ENCODE measurements around a stretch of chr10.

DNA sequence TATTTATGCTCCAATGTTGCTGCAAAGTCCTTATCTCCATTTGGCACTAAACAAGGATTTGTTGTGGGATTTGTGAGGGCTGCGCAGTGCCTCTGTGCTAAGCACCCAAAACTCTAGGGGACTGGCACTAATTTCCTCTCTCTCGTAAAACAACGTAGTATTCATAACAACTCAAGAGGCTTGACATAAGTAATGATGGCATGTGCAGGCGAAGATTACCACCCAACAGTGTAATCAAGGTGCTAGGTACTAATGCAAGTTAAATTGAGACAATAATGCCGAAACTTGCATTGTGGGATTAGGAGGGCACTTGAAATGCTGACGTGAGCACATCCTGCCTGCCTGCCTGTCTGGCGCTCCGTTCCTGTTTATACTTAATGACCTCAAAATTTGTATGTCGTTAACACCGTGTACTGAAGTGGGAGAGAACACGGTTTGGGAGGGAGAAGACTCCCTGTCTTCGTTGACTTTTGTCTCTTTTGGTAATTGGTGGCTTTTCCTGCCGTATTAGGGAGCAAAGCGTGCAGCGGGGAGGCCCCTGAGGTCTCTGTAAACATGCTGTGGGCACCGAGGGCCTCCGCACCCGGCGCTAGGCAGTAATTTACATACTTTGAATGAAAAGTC is 139.0 kb downstream of the MGMT start:
- PRO-cap: no peak

- PRO-cap: no peak
These were observed 243.1 kb downstream of the MGMT start for GRCh38 chr10:129710235-129710458.

- PRO-cap: no peak
These were observed 186.5 kb downstream of the EBF3 start for GRCh38 chr10:129777577-129777987.

- PRO-cap: no peak
These were observed 165.1 kb downstream of the GLRX3 start for GRCh38 chr10:130300934-130302115.

DNA sequence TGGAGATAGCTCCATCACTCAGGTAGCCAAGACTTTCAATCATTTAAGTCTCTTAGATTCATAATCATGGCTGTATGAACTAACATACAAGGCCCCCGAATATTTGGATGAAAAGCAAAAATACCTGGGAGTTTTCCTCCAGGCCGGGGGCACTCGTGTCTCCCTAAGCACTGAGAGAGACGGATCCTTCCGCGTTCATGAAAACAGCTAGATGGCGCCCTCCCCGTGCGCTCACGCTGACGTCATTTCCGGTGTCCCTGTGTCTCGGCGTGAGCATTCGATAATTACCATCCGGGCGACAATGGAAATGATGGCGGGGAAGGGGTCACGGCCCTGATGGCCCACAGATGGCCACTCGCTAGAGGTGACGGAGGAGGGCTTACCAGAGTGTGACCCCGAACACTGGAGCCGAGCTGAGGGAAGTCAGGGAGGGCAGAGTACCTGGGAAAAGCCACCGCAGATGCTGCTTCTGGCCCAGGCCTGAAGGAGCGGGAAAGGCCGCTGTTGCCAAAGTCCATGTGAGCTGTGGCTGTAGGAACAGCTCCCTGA is 223.0 kb downstream of the TCERG1L start:
- PRO-cap: no peak

DNA sequence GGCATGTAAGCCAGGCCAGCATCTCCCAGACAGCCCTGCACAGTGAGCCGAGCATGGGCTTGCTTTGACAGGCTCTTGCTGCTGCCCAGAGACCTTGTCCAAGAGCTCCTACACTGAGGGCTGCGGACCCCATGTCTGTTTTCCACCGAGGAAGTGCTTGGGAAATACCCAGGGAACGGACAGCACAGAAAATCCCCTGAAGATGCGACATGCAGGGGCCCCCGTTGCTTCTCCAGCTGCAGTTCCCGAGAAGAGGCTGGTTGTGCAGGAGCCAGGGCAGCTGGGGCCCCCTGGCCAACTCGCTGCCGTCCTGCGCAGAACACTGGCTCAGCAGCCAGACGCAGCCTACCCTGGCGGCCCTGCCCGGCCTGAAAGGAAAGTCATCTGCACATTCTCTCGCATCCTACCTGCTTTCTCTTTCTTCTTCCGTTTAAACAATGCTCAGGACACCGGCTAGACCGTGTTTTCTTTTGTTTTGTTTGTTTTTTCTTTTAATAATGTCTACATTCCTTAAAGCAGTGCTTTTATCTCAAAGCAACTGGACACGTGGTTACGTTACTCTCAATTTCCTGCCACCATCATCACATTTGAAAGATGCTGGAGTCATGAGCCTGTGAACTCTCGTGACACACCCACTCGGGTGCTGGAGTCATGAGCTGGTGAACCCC is 156.9 kb upstream of the PPP2R2D start:
- PRO-cap: no peak

- PRO-cap: no peak
These were observed 5.2 kb downstream of the PPP2R2D start for GRCh38 chr10:131905969-131906482.

GRCh38 chr10:131907670-131908178 is 6.9 kb downstream of the PPP2R2D start:
- PRO-cap: no peak

GRCh38 chr10:131916167-131917199 is 15.7 kb downstream of the PPP2R2D start:
- PRO-cap: no peak

GRCh38 chr10:131961606-131962512 is 19.9 kb downstream of the BNIP3 start:
- PRO-cap: no peak

- PRO-cap: no peak
These were observed 28.9 kb upstream of the JAKMIP3 start for GRCh38 chr10:132036869-132037176.

DNA sequence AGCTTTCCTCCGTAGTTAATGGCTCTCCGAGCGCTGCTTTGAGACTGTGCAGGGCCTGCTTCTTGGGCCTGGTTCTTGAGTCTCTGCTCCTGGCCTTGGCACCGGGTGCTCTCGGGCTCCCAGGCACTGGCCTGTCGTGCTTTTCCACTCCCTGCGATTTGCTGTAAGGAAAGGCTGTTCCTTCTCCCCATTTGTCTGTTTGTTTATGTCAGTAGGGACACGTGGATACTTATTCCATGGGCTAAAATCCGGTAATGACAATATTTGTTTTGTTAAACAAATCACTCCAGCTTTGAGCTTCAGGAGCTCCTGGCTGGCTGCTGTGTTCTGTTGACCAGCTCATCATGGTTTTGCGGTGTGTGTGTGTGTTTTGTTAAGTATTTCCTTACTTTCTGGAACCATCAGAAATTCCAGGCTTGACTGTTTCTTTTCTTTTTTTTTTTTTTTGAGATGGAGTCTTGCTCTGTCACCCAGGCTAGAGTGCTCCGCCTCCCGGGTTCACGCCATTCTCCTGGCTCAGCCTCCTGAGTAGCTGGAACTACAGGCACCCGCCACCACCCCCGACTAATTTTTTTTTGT is 17.4 kb upstream of the JAKMIP3 start:
- PRO-cap: no peak

DNA sequence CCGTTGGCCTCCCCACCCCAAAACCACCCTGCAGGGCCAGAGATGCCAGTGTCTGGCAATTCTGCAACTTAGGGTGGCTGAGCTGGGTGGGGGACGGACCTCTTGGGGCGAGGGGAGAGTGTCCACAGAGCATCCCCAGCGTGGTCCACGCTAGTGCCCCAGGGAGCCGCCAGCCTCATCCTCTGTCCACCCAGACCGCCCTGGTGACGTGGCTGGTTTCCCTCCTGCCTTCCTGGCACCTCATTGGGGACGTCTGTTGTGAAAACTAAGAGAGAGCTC is 44.0 kb upstream of the DPYSL4 start:
- PRO-cap: no peak

GRCh38 chr10:132154012-132154367 is 32.8 kb upstream of the DPYSL4 start:
- PRO-cap: no peak

DNA sequence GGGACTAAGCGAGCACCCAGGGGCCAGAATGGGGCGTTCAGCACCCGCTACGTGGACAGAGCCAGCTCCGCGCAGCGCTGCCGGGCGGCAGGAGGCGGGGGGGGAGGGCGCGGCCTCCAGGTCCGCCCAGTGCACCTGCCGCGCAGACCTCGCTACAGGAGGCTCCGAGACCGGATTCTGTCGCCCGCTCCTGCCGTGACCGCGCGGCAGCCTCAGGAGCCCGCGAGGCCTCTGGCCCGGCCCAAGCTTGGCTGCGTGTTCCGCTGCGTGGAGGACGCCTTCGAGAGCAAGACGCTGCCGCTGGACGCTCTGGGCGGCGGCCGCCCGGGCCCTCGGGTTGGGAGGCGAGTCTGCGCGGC is 1.1 kb upstream of the DPYSL4 start:
- PRO-cap: no peak

DNA sequence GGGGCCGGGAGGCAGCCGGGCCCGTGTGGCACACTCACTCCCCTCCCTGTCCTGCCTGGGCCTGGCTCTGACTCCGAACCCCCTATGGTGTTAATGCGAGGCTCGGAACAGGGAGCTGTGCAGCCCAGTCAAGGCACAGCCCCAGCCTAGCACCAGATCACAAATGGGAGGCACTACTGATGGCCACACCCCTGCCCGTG is 36.9 kb downstream of the DPYSL4 start:
- PRO-cap: no peak

GRCh38 chr10:132311223-132311695 is 3.5 kb upstream of the STK32C start:
- PRO-cap: no peak

- PRO-cap: no peak
These were observed 10.5 kb downstream of the PWWP2B start for GRCh38 chr10:132407061-132408247.

DNA sequence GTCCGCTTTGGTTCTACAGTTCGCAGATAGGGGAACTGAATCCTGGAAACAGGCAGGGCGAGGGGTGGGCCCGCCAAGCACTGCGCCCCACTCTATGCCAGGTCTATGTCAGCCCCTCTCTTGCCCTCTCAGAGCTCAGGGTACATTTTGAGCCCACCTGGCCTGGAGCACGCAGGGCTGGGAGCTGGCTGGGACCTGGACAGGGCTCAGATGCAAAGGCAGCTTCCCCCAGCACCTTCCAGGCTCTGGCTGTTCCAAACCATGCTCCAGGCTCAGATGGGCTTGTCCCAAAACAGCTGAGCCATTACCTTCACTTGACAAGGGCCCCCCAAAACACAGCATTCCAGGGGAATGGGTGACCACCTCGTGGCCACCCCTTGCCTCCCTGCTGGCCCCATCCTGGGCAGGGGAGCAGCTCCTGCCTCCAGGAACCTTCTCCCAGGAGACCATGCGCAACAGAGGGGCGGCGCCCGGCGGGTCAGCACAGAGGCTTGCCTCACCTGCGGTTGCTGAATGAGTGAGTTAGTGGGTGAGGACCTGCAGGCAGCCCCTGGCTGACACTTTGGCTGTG is 54.4 kb downstream of the PWWP2B start:
- PRO-cap: no peak

GRCh38 chr10:132480268-132480617 is 57.3 kb upstream of the INPP5A start:
- PRO-cap: no peak

All from peritoneum (tissue), 1 donor.